ENCODE measurements around the genes NDUFA13, ZNF208 and ZNF681.

GRCh38 chr19:19515858-19516588 lies at the start of gene NDUFA13:
Gene NDUFA13 (plus strand): TSS chr19:19516225.
- RRBS: 2% methylated on average over 32 of the region's 55 CpGs

DNA sequence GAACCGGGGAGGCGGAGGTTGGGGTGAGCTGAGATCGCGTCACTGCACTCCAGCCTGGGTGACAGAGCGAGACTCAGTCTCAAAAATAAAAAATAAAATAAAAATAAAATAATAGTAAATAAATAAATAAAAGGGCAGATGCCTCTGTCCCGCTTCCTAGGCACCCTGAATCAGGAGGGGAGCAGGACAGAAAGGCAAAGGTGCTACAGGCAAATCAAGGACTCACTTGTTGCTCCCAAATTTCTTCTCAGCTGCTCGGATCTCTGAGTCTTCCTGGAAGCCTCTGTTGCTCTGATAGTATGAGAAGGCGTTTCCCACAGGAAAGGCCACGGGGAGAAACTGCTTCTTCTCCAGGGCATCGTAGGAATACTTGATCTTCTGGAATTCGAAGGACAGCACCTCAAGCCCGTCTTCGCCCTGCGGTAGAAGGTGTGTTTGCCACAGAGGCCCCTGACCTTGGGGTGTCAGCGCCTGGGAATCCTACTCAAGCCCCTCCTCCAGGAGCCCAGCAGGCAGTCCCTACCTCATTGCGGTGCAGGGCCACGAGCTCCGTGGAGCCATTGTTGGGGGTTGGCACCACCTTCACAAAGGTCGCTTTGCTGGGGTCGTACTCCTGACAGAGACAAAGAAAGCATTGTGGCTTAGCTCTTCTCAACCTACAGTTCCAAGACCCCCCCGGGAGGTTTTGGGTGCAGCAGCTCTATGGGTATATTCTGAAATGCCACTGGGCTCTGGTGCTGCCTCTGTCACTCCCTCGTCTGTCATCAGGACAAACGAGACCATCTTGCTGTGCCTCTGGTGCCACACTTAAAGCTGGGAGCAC lies 3.9 kb downstream of the ATP13A1 start:
- RRBS: no CpG with 5 or more reads among the region's 23 CpGs

GRCh38 chr19:19679029-19680092 lies 10.7 kb downstream of the ZNF101 start:
- RRBS: no CpG with 5 or more reads among the region's 21 CpGs

GRCh38 chr19:20284473-20284722 lies 117.4 kb downstream of the ZNF486 start:
- RRBS: no CpG with 5 or more reads among the region's 13 CpGs

DNA sequence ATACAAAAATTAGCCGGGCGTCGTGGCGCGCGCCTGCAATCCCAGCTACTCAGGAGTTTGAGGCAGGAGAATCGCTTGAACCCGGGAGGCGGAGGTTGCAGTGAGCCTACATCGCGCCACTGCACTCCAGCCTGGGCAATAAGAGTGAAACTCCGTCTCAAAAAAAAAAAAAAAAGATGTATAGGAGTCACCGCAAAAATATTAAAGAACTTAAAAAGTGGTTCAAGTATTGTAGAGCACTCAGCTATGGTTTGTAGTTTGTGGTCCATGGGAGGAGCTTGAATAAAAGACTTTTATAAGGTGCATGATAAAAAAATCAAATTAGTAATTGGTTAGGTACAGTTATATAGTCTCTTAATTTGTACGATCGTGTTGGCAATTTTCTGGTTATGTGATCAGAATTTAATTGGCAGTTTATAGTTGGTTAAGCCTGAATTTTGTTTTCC lies 899 bp downstream of the ZNF85 start:
- RRBS: no CpG with 5 or more reads among the region's 15 CpGs

DNA sequence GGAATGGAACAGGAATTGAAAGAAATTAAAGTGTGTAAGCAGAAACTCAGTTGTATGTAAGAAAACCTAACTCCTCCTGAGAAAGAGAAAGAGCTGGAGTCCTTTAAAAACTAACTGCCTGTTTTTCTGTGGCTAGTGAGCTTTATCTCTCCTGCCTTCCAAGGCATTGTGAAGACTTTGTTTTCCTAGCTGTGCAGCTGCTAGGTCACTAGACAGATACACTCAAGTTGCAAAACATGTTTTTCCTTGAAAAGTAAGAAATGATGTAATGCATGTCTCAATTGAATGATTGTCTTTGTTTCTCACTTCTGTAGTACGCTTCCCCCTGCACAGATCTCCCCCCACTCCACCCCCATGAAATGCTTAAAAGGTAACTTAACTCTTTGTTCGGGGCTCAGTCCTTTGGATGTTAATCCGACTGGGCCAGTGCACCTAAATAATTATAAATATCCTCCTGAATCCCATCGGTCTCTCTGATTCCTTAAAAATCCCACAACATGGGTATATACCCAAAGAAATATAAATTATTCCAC lies 65.4 kb downstream of the ZNF708 start:
- RRBS: no CpG with 5 or more reads among the region's 4 CpGs

GRCh38 chr19:21440191-21440857 lies 43.4 kb downstream of the ZNF493 start:
- RRBS: 96% methylated on average over 4 of the region's 18 CpGs

GRCh38 chr19:21510575-21510965 lies 5.2 kb downstream of the ZNF429 start:
- RRBS: no CpG with 5 or more reads among the region's 3 CpGs

GRCh38 chr19:21586175-21586556 lies 80.8 kb downstream of the ZNF429 start:
- RRBS: 0% methylated on average over 6 of the region's 24 CpGs

GRCh38 chr19:22010443-22011362 lies at the start of gene ZNF208:
Gene ZNF208 (minus strand): TSS chr19:22010943.
- RRBS: no CpG with 5 or more reads among the region's 36 CpGs

DNA sequence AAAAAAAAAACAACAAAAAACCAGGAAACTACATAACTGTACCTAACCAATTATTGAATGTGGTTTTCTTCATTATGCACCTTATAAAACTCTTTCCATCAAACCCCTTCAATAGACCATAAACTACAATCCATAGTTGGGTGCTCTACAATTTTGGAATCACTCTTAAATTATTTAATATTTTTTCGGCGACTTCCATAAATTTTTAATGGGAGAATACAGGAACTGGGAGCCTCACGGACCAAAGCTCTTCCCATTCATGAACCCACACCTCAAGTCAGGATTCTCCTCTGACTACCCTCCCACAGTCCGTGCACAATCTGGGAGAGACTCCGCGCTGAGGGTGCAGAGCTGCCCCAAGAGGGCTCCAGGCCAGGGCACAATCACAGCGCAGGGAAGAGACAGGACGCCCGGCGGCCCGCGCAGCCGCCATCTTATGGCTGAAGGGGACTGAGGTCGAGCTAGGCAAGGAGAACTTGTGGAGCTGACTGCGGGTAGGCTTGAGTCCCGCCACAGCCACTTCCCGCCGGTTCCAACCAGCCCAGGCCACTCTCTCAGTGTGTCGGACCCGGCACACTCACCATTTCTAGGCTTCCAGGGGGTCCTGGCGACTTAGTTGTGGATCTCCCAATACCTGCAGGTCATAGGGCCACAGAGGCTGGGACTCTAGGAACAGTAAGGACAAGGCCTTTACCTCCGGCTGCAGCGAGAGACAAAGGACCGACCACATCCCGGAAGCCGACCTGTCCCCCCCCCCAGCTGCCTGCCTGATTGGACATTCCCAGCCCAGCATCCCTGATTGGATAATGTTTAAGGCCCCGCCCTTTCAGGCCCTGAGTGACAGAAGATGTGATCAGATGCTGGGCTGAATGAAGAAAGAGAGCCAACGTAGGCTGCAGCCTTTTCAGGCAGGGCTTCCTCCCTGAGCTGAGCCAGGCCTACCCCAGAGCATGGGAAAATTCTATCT lies 18.6 kb upstream of the ZNF676 start:
- RRBS: no CpG with 5 or more reads among the region's 28 CpGs

DNA sequence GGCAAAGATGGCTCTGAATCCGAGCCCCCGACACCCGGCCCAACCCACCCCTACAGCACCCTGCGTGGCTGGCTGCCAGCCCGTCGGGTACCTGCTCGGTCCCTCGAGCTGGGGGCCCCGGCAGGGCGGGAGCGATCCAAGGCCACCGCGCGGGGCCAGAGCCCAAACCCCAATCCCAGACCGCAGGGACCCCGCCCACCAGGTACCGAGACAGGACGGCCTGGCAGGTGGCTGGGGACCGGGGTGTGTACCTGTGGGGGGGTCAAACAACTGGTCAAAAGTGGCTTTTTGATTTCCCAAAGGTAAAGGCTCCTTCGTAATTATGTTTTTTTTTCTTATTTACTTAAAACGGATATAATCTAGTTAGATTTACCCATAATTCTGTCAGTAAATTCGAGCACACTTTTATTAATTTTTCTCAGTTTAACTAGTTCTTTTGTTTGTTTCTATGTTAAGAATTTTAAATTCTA lies 6.4 kb upstream of the ZNF98 start:
- RRBS: 8% methylated on average over 8 of the region's 22 CpGs

DNA sequence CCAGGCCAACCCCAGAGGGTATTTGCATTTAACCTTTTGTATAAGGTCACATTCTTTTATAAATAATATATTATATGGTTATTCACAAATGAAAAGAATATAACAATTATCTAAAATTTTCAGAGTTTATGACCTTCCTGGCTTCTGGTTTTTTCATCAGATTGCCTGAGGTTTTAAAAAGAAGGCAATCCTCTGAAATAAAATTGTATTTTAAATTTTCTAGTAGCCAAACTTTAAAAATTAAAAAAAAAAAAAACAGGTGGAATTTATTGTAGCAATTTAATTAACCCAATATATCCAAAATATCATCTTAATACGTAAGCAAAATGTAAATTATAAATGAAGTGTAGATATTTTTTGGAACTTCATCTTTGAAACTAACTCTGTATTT lies 723 bp upstream of the ZNF99 start:
- RRBS: no CpG with 5 or more reads among the region's 1 CpG

DNA sequence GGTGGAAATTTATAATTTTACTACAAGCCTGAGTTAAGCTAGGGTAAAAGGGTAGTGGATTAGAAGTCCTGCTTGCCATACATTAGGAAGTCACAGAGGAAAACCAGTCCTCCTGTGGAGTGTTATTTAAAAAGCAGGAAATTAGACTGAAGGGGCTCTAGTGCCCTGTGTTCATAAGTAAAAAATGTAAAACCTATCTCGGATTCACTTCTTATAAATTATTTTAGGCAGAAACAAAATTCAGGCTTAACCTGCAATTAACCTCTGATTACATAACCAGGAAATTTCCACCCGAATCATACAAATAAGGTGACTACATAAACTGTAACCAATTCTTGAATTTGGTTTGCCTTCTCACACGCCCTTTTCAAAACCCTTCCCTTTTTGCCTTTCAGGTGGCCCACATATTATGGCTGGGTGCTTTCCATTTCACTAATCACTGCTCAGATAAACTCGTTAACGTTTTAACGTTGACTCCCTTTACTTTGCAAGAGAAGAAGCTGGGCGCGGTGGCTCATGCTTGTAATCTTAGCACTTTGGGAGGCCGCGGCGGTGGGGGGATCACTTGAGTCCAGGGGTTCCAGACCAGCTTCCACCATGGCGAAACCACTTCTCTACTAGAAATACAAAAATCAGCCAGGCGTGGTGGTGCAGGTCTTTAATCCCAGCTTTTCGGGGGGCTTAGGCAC lies 19.6 kb upstream of the ZNF91 start:
- RRBS: no CpG with 5 or more reads among the region's 14 CpGs

DNA sequence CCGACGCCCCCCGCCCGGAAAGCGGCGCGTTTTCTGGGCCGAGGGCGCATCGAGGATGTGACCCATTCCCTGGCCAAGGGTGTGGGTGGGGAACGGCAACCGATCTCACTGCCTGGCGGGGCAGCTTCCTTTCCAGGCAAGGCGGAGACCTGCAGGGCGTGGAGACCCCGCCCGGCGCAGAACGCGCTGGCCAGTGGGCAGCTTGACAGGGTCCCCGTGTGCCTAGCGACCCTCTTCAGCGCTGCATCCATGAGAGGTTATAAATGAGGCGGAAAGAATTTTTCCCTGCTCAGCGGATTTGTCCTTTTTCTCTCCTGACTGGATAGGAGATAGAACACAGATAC lies 76.0 kb upstream of the ZNF91 start:
- RRBS: no CpG with 5 or more reads among the region's 25 CpGs

DNA sequence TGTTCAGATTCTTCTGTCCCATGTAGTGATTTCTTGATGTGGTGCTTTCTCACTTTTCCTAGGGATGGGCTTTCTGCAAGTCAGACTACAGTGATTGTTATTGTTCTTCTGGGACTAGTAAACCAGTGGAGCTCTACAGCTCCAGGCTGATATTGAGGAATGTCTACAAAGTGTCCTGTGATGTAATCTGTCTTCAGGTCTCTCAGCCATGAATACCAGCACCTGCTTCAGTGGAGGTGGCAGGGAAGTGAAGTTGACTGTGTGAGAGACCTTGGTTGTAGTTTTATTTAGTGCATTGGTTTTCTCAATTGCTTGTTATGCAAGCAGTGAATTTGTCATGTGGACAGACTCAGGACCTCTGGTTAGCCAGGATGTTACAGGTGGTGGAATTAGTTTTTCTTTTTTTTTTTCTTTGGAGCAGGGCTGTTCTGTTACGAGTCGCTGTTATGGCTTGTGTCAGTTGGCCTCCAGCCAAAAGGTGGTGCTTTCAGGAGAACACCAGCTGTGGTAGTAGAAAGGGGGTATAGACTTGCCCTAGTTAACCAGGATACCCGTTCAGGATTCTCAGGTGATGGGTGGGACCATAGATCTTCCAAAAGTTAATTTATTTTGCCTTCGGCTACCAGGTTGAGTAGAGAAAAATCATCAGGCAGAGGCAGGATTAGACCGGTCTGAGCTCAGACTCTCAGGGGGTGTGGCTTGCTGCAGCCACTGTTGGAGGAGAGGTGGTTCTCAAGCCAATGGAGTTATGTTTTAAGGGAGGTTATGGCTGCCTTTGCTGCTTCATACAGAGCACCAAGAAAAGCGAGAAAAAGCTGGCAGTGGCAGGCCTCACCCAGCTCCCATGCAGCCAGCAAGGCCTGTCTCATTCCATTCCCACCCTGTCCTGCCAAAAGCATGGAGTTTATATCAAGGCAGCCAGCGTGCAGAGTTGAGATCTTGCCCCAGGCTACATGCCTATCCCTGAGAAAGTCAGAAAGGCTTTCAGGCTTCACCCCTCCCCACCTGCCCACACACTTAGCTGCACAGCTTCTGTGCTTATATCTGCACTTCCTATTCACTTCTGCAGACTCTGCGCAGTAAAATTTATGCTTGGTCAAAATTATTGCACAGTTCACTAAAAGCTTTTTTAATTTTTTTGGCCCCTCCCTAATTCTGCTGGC lies 12.1 kb upstream of the ZNF675 start:
- RRBS: no CpG with 5 or more reads among the region's 8 CpGs

DNA sequence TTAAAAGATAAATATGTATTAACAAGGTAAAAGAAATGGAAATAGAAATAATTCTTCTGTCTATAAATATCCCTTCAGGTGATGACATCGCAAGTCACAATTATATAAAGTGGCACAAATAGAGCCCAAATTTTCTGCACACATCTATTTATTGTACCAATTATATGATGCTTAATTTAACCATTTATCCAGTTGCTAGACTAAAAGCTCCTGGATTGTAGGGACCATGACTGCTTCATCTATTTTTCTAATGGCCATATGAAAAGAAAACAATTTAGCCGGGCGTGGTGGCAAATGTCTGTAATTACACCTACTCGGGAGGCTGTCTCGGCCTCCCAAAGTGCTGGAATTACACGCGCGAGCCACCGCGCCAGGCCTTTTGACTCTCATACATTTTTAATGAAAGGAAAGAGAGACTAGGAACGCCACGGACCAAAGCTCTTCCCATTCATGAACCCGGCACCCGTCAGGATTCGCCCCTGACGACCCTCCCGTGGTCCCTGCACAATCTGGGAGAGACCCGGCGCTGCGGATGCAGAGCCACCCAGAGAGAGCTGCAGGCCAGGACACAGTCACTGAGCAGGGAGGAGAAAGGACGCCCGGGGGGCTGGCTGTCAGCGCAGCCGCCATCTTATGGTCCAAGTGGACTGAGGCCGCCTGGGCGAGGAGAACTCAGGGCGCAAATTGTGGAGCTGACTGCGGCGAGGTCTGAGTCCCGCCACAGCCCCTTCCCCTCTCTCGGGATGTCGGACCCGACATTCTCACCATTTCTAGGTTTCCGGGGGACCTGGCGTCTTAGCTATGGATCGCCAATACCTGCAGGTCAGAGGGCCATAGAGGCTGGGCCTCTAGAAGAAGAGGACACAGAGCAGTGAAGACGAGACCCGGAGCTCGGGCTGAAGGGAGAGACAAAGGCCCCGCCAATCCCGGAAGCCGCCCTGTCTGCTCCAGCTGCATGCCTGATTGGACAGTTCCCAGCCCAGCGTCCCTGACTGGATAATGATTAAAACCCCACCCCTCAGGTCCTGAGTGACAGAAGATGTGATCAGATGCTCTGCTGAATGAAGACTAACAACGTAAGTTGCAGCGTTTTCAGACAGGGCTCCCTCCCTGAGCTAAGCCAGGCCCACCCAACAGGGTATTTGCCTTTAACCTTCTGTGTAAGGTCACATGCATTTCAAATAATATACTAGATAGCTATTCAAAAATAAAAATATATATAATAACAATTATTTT lies at the start of gene ZNF681:
ZNF681 (minus strand) TSS at position 910 of the 1,236 bp plus-strand sequence.
- RRBS: 2% methylated on average over 14 of the region's 45 CpGs

DNA sequence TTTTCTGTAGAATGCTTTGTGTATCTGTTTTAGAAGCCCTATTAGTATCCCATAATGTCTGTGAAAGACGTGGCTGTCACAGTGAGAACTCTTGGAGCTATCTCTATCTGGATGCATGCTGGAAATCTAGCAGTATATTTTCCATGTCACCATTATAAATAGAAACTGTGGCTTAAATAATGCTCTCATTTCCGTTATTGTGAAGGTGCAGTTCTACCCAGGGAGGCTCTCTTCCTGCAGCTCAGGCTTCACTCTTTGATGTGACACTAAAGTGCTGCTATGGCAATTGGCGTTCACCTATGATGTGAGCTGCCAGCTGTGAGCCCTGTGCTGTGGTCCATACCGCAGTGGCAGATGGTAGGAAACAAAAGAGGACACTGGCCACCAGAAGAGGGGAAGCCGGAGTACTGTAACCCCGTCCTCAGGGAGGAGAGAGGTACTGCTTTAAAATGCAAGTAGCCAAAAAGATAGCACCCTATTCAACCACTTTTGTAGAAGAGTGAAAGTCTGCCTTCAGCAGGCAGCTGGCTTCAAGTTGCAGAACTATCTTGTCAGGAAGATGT lies 36.5 kb downstream of the RPSA2 start:
- RRBS: no CpG with 5 or more reads among the region's 6 CpGs

GRCh38 chr19:23917618-23918266 lies 3.1 kb downstream of the ZNF726 start:
- RRBS: no CpG with 5 or more reads among the region's 7 CpGs